ENCODE data around the genes PAK1, AQP11, RSF1 and GAB2.

DNA sequence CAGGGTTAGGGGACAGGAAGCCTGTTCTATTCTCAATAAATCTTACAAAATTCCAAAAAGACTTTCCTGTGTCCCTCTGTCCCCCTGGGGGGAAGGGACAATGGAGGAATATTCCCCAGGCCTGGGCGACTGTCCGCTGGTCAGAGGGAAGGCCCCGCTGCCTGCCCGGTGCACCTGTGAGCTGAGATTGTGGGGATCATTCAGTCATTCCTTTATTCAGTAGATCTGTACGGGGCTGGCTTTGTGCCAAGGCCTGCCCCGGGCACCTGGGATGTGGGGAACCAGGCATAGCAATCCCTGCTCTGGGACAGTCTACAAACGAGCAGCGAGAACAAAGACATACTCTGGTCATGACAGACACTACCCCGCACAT is 2.0 kb upstream of the MYO7A start:
- PRO-cap, result no peak

DNA sequence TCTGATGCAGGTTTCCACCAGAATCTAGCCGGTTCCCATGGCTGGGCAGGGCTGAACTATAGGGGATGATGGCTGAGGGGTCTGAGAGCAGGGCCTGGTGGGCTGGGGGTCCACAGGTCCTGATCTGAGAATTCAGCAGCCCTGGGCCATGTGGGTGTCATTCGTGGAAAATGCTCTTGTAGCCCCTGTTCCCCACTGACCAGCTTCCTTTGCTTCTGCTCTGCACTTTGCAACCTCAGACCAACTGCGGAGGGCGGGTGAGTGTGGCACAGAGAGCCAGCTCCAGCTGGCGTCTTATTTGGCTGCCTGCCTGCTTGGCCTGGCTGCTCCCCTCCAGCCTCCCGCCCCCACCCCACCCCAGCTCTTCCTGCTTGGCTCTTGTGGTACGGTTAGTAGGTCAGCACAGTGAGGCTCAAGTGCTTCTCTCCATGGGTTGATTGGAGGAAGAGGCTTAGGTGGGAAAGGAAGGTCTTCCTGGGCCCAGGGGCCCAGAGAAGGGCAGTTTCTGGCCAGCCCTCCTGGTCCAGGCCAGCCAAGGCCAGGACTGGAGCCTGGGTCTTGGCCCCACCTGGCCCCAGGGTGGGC is 26.3 kb downstream of the MYO7A start:
- PRO-cap, result no peak

- PRO-cap, result no peak
These were observed at the start of gene PAK1 for GRCh38 chr11:77473885-77474542. TSS of gene PAK1 (minus strand) at chr11:77474094.

DNA sequence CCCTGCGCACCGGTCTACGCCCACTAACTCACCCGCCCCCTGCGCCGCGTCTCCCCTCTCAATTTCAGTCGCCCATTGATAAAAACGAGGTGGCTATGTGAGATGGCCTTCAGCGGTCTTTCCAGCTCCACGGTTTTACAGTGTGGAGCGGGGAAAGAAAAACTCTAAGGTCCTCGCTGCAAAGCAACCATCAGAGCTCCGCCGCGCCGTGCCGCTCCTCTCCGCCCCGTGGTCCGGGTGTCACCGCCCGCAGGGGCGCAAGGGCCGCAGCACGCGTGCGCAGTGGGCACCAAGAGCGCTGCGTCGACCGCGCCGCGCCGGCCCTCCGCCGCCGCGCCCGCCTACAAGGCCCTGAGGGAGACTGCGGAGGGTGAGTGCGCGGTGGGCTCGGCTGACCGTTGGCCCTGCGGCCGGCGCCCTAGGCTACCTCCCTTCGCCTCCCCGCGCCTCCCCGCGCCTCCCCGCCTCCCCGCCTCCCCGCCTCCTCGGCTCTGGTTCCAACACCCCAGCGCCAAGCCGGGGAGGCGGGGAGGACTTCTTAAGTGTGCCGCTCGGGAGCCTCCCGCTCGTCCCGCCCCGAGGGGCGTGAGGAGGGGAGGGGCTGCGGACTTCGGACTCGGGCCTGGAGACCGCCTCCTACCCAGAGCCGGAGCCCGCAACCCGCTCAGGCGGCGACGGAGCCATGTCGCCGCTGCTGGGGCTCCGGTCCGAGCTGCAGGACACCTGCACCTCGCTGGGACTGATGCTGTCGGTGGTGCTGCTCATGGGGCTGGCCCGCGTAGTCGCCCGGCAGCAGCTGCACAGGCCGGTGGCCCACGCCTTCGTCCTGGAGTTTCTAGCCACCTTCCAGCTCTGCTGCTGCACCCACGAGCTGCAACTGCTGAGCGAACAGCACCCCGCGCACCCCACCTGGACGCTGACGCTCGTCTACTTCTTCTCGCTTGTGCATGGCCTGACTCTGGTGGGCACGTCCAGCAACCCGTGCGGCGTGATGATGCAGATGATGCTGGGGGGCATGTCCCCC is at the start of gene AQP11:
AQP11 (plus strand) TSS at position 643 of the 1,024 bp plus-strand sequence.
- PRO-cap, result bidirectional peak, plus-strand start at position 289 of the sequence, minus-strand start at position 242 of the sequence; bidirectional peak, plus-strand start at position 643 of the sequence, minus-strand start at position 575 of the sequence

GRCh38 chr11:77676801-77677170 is 39.2 kb upstream of the CLNS1A start:
- PRO-cap, result no peak

GRCh38 chr11:77820457-77821069 is at the start of gene RSF1:
TSS of gene RSF1 (minus strand) at chr11:77820722.
- PRO-cap, result unidirectional peak, minus-strand start at chr11:77820722; bidirectional peak, plus-strand start at chr11:77821144, minus-strand start at chr11:77820988

GRCh38 chr11:78156211-78157081 is 17.0 kb upstream of the ALG8 start:
- PRO-cap, result no peak

GRCh38 chr11:78163752-78164179 is 24.3 kb upstream of the ALG8 start:
- PRO-cap, result no peak

DNA sequence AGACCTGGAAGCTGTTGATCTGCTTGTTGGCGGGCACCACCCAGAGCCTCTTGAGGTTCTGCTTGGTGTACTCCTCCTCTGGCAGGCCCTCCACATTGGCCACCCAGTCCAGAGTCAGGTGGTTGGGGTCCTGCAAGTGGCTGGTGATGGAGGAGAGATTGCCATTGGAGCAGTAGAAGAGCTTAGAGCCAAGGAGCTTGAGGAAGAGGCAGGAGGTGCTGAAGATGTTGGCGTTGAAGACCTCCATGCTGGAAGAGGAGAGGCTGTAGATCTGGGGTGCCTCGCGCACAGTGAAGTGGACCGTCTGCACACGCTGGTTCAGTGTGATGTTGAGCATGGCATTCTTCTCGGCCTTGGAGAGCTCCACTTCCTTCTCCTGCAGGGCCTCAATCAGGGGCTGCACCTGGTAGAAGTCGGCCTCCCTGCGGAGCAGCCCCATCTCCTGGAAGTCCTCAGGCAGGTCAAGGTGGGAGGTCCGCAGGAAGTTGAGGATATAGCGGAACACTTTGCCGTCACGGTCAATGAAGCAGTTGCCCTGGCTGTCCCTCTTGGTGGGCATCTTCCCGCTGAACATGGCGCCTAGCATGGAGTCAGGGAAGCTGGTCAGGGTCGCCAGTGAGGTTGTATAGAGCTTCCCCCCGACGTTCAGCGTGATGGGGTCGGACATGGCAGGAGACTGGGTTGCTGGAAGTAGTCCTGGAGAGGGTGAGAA is 14.4 kb downstream of the KCTD21 start:
- PRO-cap, result no peak

DNA sequence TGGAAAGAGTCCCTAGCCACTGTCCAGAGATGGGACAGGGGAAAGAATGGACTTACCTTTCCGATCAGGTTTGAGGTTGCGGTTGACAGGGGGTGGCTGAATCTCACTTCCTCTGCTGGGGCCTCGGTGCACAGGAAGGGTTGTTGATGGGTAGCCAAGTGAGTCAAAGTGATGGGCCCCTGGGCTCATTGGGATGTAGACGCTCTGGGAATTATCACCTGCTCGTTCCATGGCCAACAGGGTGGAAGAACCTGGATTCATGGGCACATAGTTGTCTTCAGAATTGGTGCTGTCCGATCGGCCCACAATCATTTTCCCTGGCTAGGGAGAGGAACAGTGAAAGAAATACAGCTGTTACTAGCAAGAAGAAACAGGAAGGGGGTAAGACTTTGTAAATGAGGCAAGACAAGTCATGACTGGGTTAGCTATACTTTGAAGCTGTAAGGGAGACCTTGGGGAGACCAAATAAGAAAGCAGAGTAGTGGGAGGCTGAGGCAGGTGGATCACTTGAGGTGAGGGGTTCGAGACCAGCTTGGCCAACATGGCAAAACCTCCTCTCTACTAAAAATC is 34.7 kb downstream of the USP35 start:
- PRO-cap, result no peak

DNA sequence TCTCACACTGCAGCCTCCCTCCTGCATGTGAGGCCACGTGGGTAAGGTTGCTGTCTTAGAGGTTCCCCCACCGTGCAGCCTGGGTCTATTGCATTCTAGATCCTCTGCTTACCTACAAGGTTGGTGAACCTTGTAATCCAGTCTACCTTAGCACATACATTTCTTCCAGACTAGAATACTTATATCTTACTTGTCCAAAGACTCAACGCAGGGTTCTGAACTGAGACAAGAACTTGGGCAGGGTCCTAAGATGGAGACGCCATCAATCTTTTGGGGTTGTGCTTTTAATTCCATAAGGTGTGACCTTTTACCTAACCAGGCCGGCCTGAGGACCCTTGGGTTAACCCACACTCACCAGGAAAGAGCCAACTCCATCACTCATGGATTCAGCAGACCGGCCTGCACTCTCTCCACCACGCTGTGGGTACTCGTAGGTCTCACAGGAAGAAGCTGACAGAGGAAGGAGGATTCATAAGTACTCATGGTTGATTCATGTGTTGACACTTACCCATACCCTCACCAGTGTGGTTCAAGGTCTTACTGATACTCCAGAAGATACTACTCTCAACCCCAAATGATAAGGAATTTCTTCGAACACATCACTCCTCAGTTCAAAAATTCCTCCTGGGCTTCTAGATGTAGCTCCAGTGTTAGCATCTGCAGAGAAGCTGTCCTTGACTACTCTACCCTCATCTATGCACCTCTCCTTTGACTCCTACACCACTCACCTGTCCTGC is 36.2 kb downstream of the USP35 start:
- PRO-cap, result no peak

GRCh38 chr11:78350979-78351215 is 66.7 kb downstream of the GAB2 start:
- PRO-cap, result no peak

- PRO-cap, result no peak
These were observed 63.2 kb downstream of the GAB2 start for GRCh38 chr11:78354128-78355118.

DNA sequence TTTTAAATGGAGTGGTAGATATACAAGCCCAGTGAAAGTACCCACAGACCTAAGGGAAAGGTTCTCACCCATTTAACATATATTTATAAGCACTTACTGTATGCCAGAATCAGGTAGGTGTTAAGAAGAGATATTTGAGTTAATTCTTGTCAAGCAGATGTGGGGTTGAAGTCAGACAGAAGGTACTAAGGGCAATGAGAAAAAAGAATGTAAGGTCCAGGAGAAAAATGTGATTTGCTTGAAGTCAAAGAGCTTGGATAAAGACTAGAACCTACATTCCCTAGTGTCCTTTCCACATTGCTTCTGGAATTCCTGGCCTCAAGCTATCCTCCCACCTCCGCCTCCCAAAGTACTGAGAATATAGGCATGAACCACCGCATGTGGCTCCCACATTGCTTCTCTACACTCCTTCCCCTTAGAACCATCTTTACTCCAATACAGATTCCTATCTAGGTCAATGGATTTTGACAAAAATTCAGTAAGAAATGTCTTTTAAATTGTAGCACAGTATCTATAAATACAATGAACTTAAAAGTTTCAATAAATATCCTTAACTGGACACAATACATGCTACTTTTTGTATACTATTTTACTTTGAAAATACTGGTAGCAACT is 53.6 kb downstream of the GAB2 start:
- PRO-cap, result no peak

- PRO-cap, result no peak
These were observed 48.2 kb downstream of the GAB2 start for GRCh38 chr11:78369396-78369894.

GRCh38 chr11:78376799-78377296 is 40.8 kb downstream of the GAB2 start:
- PRO-cap, result no peak

GRCh38 chr11:78392711-78393489 is 24.7 kb downstream of the GAB2 start:
- PRO-cap, result no peak

DNA sequence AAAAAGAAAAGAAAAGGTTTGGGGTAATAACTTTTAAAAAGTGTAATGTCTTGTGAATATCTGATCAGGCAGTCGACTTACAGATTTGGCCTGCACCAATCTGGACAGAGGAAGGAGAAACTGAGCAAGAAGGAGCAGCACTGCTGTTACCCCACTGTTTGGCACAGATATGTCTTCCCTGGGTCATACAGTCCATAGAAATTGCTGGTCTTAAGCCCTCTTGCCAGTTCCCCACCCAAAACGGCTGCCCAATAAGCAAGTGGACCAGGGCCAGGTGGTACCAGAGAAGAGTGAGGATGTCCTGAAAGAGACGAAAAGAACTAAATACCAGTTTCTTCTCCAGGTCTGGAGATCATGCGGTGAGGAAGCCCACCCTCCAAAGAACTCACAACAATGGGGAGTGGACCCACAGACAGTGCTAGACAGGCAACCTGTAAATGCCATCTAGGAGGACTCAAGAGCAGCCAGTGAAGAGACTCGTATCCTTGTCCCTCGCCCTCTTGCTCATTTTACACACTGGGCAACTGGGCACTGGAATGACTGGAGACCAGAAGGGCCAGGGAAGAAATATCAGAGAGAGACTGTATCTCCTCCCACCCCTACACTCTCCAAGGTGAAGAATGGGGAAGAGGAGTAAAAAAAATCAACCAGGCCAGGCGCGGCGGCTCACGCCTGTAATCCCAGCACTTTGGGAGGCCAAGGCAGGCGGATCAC is 22.9 kb downstream of the GAB2 start:
- PRO-cap, result no peak

GRCh38 chr11:78416154-78416808 is 1.3 kb downstream of the GAB2 start:
- PRO-cap, result unidirectional peak, plus-strand start at chr11:78416559

- PRO-cap, result bidirectional peak, plus-strand start at chr11:78417921, minus-strand start at chr11:78417846
These were observed at the start of gene GAB2 for GRCh38 chr11:78417526-78418408. TSS of gene GAB2 (minus strand) at chr11:78417820.

Measured in left ventricle myocardium (tissue), 1 donor.